Subcutaneous adipose tissue (tissue), 3 donors: Measurements from ENCODE around the genes PRR19 and ZNF221.

DNA sequence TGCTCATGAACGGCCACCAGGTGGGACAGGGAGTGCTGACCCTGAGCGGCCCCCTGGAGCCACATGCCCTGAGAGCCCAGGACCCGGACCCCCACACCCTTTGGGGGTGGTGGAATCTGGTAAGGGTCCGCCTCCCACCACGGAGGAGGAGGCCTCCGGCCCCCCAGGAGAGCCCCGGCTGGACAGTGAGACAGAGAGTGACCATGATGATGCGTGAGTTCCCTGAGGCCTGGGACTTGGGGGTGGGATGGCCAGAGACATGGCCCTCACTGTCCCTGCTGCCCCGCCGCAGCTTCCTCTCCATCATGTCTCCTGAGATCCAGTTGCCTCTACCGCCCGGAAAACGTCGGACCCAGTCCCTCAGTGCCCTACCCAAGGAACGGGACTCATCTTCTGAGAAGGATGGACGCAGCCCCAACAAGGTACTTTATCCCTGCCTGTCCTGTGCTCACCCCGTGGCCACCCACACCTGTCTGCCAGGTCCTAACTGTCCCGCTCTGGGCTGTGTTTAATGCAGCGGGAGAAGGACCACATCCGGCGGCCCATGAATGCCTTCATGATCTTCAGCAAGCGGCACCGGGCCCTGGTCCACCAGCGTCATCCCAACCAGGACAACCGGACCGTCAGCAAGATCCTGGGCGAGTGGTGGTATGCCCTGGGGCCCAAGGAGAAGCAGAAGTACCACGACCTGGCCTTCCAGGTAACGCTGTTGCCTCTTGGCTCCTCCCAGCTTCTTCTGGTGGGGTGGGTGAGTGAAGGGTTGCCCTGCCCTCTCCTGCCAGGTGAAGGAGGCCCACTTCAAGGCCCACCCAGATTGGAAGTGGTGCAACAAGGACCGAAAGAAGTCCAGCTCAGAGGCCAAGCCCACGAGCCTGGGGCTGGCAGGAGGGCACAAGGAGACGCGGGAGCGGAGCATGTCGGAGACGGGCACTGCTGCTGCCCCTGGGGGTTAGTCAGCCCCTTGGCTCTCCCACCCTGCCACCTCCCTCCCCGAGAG is 14.6 kb upstream of the PRR19 start:
- PRO-cap: unidirectional peak, plus-strand start at position 168 of the sequence
- RAMPAGE, long total RNA, 3 experiments: no peak in any of the 3 experiments

DNA sequence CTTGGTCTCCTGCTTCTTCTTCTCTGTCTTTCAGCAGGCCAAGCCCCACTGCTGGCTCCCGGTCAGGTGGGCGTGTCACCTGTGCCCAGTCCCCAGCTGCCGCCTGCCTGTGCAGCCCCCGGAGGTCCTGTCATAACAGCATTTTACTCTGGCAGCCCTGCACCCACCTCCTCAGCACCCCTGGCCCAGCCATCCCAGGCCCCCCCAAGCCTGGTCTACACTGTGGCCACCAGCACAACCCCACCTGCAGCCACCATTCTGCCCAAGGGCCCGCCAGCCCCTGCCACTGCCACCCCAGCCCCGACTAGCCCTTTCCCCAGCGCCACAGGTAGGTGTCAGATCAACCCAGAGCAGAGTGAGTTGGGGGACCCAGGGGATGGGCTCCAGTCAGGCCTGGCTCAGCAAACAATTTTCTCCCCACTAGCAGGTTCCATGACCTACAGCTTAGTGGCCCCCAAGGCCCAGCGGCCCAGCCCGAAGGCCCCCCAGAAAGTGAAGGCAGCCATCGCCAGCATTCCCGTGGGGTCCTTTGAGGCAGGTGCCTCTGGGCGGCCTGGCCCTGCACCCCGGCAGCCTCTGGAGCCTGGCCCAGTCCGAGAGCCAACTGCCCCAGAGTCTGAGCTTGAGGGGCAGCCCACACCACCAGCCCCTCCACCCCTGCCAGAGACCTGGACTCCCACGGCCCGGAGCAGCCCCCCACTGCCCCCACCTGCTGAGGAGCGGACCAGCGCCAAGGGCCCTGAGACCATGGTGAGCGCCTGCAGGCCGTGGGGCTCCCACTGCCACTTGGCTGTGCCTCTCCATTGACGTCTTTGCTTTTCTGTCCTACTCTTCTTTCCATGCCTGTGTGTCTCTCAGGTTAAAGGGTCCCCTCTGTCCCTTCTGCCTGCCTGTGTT is 9.2 kb upstream of the PRR19 start:
- PRO-cap: no peak
- RAMPAGE, long total RNA, 3 experiments: no peak in any of the 3 experiments

DNA sequence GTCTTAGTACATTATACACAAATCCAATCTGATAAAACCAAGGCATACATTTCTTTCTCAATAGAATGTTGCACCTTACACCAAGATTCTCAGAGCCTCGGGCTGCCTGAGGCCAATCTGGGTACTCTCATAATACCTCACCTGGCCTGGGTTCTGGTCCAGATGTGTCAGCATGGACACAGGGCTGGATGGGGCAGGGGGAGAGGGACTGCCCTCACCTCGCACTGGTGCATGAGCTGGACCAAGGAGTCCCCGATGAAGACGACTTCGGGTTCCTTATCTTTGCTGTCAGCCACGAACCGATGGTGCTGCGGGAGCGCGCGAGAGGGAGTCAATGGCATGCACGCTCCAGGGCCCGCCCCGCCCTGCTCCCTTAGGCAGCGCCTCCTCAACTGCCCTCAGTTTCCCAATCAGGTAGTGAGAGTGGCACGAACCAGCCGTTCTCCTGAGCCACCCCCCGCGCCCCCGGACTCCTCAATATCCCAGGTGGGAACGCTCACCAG is at the start of gene PRR19:
TSS of gene PRR19 (plus strand) at position 401 of the 503 bp plus-strand sequence.
- PRO-cap: no peak
- RAMPAGE, long total RNA, 3 experiments: no peak in any of the 3 experiments

DNA sequence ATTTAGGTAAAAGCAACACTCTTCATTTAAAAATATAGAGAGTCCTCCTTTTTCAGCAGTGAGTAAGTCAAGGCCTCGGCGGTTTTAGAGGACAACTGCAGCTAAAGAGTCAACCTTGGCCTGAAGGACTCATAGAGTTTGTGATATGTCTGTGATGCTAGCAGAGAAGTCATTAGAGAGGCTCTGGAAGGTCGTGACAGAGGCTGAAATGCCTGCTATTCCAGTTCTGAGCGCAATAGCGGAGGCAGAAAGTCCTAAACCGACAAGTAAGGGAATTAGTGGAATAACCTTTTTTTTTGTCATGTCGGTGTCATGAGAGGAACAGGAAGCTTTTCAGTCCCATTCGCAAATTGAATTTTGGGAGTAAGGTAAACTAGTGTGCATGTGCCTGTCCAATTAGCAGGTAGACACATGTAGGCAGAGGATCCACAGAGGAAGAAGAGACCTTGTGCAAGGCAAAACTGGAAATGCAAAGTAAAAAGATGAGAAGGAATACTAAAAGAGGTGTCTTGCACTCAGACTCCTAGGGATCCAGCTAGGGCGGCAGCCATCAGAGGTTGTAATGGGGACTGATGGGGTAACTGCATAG is 5.2 kb upstream of the CXCL17 start:
- PRO-cap: no peak
- RAMPAGE, long total RNA, 3 experiments: no peak in any of the 3 experiments

DNA sequence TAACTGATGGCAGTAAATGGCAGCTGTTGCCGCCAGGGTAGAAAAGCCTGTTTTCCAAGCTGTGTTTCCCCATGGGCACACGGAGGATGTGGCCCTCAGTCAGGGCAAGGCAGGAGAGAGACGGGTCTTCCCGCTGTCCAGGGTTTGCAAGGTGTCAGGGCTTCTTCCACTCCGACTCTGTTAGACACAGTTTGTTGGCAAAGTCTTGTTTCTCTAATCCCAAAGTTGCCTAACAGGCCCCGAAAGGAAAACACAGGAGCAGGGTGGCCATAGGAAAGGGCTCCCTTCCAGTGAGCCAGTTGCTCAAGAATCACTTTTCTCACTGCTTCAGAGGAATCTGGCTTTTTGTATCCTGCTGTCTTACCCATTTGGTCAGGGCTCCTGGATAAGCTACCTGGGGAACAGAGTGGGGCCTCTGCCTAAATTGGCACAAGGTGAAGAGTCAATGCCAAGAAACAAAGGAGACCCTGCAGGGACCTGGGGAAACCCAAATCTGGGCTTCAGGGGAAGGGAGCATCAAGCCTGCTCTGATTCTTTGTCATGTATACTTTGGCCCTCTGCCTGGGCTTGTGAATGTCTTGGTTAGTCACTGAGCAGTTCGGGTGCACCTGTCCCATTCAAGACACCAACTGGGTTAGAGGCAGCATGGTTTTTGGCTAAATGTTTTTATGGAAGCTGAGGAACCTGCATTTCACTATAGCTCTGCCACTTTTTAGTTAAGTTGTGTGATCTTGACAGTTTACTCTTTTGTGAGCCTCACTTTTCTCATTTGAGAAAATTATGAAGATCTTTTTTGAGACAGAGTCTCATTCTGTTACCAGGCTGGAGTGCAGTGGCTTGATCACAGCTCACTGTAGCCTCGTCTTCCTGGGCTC is 29.1 kb upstream of the CXCL17 start:
- PRO-cap: no peak
- RAMPAGE, long total RNA, 3 experiments: no peak in any of the 3 experiments

DNA sequence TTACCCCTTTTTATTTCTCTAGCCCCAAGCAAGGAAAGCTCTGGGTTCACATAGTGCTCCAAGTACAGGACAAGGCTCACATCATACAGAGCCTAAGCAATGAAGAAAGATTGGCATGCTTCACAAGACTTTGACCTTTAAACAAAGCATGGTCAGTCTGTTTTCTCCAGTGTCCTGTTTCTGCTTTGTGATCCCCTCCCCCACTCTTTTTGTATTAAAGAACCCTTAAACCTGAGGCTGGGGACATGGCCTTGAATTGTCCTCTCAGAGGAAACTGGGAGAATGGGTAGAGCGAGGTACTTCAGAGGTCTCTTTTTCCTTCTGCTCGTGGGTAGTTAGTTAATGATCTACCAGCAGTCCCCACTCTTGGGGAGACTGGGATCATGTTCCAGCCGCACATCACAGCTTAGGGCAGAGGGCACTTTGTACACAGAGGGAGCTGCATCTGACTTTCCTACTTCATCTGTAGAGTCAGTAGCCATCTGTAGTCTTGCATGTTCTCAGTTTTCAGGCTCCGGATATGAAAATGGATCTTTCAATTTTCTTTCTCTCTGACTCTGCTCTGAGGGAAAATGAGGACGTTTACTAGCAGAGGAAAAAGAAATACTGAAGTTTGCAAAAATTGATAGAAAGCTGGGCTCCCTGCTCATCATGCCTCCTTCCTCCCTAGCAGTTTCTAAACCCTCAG is 30.5 kb downstream of the CEACAM1 start:
- PRO-cap: no peak
- RAMPAGE, long total RNA, 3 experiments: no peak in any of the 3 experiments

DNA sequence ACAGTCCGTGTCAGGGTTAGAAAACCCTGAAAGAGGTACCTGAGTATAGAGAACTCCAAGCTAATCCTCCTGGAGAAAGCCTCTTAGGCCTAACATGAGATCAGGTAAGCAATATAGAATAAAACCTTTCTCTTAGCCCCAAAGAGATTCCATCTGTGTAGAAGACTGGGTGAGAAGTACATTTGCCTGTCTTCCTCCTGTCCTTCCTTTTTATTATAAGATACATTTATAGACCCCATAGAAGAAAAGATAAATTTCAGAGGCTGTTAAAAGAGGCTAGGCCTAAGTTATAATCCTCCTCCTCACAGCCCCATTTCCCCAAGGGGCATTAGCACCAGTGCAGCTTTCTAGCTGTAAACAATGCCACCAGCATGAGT is 20.9 kb downstream of the CEACAM1 start:
- PRO-cap: no peak
- RAMPAGE, long total RNA, 3 experiments: no peak in any of the 3 experiments

- PRO-cap: no peak
- RAMPAGE, long total RNA, 3 experiments: no peak in any of the 3 experiments
These were observed 7.5 kb downstream of the PLAUR start for GRCh38 chr19:43662492-43662888.

GRCh38 chr19:43663534-43664701 is 6.1 kb downstream of the PLAUR start:
- PRO-cap: no peak
- RAMPAGE, long total RNA, 3 experiments: no peak in any of the 3 experiments

GRCh38 chr19:43665885-43666412 is 4.0 kb downstream of the PLAUR start:
- PRO-cap: no peak
- RAMPAGE, long total RNA, 3 experiments: no peak in any of the 3 experiments

- PRO-cap: no peak
- RAMPAGE, long total RNA, 3 experiments: no peak in any of the 3 experiments
These were observed 1.4 kb upstream of the SMG9 start for GRCh38 chr19:43756175-43756508.

GRCh38 chr19:43950768-43951578 is at the start of gene ZNF221:
ZNF221 (plus strand) TSS chr19:43951228.
- PRO-cap: unidirectional peak, plus-strand start at chr19:43951228
- RAMPAGE, long total RNA, 3 experiments: start-site peak on the plus strand in 3 of 3 experiments, at chr19:43951191-43951283 at its widest, 47 to 84 reads per replicate

GRCh38 chr19:43996654-43997172 is 6.0 kb upstream of the ZNF230 start:
- PRO-cap: no peak
- RAMPAGE, long total RNA, 3 experiments: no peak in any of the 3 experiments

DNA sequence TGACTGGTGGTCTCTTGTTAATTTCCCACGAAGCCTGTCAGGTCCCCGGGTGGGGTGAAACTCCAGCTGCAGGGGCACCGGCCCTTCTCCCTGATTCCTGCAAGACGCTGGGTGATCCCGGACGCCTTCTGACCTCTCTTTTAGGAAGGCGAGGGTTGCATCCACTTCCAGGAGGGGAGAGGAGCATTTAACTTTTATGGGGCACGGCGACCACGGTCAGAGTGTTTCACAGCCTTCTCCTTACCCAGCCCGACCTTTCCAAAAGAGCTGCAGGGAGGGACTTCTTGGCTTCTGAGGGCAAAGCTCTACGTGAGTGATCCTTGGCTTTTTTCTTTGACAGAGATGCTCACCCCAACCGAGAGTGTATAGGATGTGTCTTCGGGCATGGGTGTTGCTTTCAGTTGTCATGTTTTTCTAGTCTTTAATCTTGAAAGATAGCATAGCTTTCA is 730 bp downstream of the ZNF225 start:
- PRO-cap: no peak
- RAMPAGE, long total RNA, 3 experiments: no peak in any of the 3 experiments

DNA sequence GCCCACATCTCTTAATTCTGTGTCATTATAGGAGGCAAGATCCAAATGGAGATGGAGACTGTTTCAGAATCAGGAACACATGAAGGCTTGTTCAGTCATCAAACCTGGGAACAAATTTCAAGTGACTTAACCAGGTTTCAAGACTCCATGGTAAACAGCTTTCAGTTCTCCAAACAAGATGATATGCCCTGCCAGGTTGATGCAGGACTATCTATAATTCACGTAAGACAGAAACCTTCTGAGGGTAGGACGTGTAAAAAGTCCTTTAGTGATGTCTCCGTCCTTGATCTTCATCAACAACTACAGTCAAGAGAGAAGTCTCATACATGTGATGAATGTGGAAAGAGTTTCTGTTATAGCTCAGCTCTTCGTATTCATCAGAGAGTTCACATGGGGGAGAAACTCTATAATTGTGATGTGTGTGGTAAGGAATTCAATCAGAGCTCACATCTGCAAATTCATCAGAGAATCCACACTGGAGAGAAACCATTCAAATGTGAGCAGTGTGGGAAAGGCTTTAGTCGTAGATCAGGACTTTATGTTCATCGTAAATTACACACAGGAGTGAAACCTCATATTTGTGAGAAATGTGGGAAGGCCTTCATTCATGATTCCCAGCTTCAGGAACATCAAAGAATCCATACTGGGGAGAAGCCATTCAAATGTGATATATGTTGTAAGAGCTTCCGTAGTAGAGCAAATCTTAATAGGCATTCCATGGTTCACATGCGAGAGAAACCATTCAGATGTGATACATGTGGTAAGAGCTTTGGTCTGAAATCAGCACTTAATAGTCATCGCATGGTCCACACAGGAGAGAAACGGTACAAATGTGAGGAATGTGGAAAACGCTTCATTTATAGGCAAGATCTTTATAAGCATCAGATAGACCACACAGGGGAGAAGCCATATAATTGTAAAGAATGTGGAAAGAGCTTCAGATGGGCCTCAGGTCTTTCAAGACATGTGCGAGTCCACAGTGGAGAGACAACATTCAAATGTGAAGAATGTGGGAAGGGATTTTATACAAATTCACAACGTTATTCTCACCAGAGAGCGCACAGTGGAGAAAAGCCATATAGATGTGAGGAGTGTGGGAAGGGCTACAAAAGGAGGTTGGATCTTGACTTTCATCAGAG is 10.2 kb upstream of the ZNF234 start:
- PRO-cap: no peak
- RAMPAGE, long total RNA, 3 experiments: no peak in any of the 3 experiments

DNA sequence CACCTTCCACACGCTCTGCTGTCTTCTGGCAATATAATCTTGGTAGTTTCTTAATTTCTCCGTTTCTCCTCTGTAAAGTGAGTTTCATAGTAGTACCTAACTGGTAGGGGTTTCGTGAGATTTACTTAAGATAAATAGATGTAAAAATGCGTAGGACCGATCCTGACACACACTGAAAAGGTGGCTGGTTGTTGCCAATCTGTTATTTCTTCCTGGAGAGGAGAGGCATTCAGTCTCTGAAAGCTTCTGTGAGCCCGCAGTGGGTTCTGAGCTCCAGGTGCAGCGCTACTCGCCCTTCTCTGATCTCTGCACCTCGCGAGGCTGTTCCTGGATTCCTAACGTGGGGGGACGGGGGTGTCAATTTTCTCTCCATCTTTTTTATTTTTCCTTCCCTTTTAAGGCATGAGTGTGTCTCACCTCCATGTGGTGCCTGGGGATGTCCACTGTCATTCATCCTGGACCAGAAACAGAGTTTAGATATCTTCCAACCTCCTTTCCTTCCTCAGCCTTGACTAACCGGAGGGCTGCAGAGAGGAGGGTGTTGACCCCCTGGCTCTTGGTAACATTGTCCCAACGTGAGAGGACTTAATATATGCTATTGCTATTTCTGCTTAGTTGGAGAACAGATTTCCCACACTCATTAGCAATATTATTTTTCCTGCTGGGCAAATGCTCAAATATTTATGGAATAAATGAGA is 630 bp downstream of the ZNF233 start:
- PRO-cap: no peak
- RAMPAGE, long total RNA, 3 experiments: no peak in any of the 3 experiments

DNA sequence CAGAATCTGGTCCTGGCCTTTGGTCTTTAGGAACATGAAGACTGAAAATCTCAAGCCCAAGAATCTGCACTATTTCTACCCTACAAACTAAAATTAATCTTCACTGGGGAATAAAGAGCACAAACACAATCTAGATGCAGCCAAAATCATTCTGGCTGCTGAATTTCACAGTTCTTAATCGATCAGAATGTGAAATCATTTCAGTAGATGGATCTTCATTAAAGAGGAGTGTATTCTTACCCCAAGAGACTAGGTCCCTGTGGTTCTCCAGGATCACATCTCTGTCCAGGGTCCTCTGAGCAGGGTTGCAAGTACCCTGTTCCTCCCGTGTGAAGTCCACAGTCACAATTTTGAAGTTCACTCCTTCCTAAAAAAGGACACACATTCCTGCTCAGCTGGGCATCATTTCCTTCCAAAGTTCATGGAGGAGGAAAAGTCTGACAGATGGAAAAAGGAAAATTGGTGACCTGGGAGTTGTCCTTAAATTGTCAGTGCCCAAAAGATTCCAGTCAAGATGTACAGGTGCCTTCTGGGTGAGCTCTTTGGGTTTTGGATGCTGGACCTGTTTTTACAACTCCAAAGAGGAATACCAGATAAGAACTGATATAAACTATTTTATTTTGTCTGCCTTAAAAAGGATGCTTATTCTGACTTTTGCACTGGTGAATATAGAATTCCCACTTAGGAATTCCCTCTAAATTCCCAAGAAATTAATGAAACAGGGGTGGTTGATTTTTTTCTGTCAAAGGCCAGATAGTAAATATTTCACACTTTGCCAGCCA is 21.1 kb downstream of the ZNF180 start:
- PRO-cap: no peak
- RAMPAGE, long total RNA, 3 experiments: no peak in any of the 3 experiments

GRCh38 chr19:44588330-44589103 is 24.8 kb upstream of the IGSF23 start:
- PRO-cap: no peak
- RAMPAGE, long total RNA, 3 experiments: no peak in any of the 3 experiments

GRCh38 chr19:44615518-44615993 is 2.2 kb downstream of the IGSF23 start:
- PRO-cap: no peak
- RAMPAGE, long total RNA, 3 experiments: no peak in any of the 3 experiments

GRCh38 chr19:44619038-44619525 is 5.7 kb downstream of the IGSF23 start:
- PRO-cap: no peak
- RAMPAGE, long total RNA, 3 experiments: no peak in any of the 3 experiments